ENCODE results near the genes EID2 and SPTBN4.

GRCh38 chr19:38830838-38831594, 578 bp downstream of the ECH1 start:
- RAMPAGE, long total RNA: no peak
- RRBS, 2 experiments: 2% methylated on average over 6 of the region's 25 CpGs
CAGE:
- cytosol, long polyA minus RNA: start-site peak on the minus strand at chr19:38831428-38831446, 22 reads
- cytosol, long polyA plus RNA: no peak
- long polyA plus RNA: no peak
- nucleolus, long total RNA: no peak
- nucleus, long polyA plus RNA: no peak
- nucleus, long total RNA: no peak

GRCh38 chr19:38838251-38839245, 7.0 kb upstream of the ECH1 start:
- RAMPAGE, long total RNA: no peak
- RRBS, 2 experiments: no CpG with 5 or more reads among the region's 22 CpGs
CAGE:
- cytosol, long polyA minus RNA: no peak
- cytosol, long polyA plus RNA: no peak
- long polyA plus RNA: no peak
- nucleolus, long total RNA: no peak
- nucleus, long polyA plus RNA: no peak
- nucleus, long total RNA: no peak

- RAMPAGE, long total RNA: no peak
- RRBS, 2 experiments: no CpG with 5 or more reads among the region's 12 CpGs
CAGE:
- cytosol, long polyA minus RNA: no peak
- cytosol, long polyA plus RNA: no peak
- long polyA plus RNA: no peak
- nucleolus, long total RNA: no peak
- nucleus, long polyA plus RNA: no peak
- nucleus, long total RNA: no peak
These were observed 6.5 kb downstream of the HNRNPL start for GRCh38 chr19:38843197-38843851.

DNA sequence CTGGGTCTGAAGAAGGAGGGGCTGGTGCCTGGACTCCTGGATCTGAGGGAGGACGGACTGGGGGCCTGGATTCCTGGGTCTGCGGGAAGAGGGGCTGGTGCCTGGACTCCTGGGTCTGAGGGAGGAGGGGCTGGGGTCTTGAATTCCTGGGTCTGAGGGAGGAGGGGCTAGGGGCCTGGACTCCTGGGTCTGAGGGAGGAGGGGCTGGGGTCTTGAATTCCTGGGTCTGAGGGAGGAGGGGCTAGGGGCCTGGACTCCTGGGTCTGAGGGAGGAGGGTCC, 242 bp upstream of the NCCRP1 start:
- RAMPAGE, long total RNA: no peak
- RRBS, 2 experiments: no CpG with 5 or more reads among the region's 2 CpGs
CAGE:
- cytosol, long polyA minus RNA: no peak
- cytosol, long polyA plus RNA: no peak
- long polyA plus RNA: no peak
- nucleolus, long total RNA: no peak
- nucleus, long polyA plus RNA: no peak
- nucleus, long total RNA: no peak

- RAMPAGE, long total RNA: no peak
- RRBS, 2 experiments: 3% methylated on average over 3 of the region's 12 CpGs; no CpG with 5 or more reads in 1 of the 2 experiments
CAGE:
- cytosol, long polyA minus RNA: no peak
- cytosol, long polyA plus RNA: no peak
- long polyA plus RNA: no peak
- nucleolus, long total RNA: no peak
- nucleus, long polyA plus RNA: no peak
- nucleus, long total RNA: no peak
These were observed 7.0 kb downstream of the IFNL3 start for GRCh38 chr19:39237759-39238265.

DNA sequence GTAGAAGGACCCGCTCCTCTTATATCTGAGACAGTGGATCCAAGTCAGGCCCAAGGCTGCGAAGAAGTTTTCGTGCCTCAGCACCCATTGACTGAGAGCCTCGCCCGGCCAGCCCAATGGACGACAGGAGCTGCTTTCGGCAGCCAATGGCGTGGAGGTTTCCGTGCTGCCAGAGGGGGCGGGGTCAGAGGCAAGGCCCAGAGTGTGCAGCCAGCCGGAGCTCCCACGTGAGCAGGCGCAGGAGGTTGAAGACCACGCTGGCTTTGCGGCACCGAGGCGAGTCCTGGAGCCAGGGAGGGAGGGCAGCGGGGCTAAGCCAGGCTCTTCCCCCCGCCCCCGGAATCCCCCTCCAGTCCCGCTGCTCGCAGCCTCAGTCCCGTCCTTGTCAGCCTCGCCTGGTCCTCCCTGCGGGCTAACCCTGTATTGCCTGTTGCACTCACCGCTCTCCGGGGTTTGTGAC, 2.2 kb upstream of the IFNL3 start:
- RAMPAGE, long total RNA: no peak
- RRBS, 2 experiments: 31% methylated on average over 8 of the region's 27 CpGs; no CpG with 5 or more reads in 1 of the 2 experiments
CAGE:
- cytosol, long polyA minus RNA: no peak
- cytosol, long polyA plus RNA: no peak
- long polyA plus RNA: no peak
- nucleolus, long total RNA: no peak
- nucleus, long polyA plus RNA: no peak
- nucleus, long total RNA: no peak

GRCh38 chr19:39413025-39413932, 810 bp downstream of the PLEKHG2 start:
- RAMPAGE, long total RNA: no peak
- RRBS, 2 experiments: 2 to 3% methylated on average over 16 to 18 of the region's 64 CpGs
CAGE:
- cytosol, long polyA minus RNA: start-site peak on the plus strand at chr19:39413369-39413376, 9 reads
- cytosol, long polyA plus RNA: no peak
- long polyA plus RNA: no peak
- nucleolus, long total RNA: no peak
- nucleus, long polyA plus RNA: no peak
- nucleus, long total RNA: no peak

- RAMPAGE, long total RNA: no peak
- RRBS, 2 experiments: no CpG with 5 or more reads among the region's 15 CpGs
CAGE:
- cytosol, long polyA minus RNA: no peak
- cytosol, long polyA plus RNA: no peak
- long polyA plus RNA: no peak
- nucleolus, long total RNA: no peak
- nucleus, long polyA plus RNA: no peak
- nucleus, long total RNA: no peak
These were observed 4.1 kb downstream of the PLEKHG2 start for GRCh38 chr19:39416516-39417068.

- RAMPAGE, long total RNA: no peak
- RRBS, 2 experiments: 94 to 99% methylated on average over 4 of the region's 12 CpGs
CAGE:
- cytosol, long polyA minus RNA: no peak
- cytosol, long polyA plus RNA: no peak
- long polyA plus RNA: no peak
- nucleolus, long total RNA: no peak
- nucleus, long polyA plus RNA: no peak
- nucleus, long total RNA: no peak
These were observed 10.2 kb downstream of the PLEKHG2 start for GRCh38 chr19:39422727-39423020.

GRCh38 chr19:39467534-39467977, 13.1 kb upstream of the TIMM50 start:
- RAMPAGE, long total RNA: no peak
- RRBS, 2 experiments: no CpG with 5 or more reads among the region's 4 CpGs
CAGE:
- cytosol, long polyA minus RNA: no peak
- cytosol, long polyA plus RNA: no peak
- long polyA plus RNA: no peak
- nucleolus, long total RNA: no peak
- nucleus, long polyA plus RNA: no peak
- nucleus, long total RNA: no peak

- RAMPAGE, long total RNA: no peak
- RRBS, 2 experiments: no CpG with 5 or more reads among the region's 20 CpGs
CAGE:
- cytosol, long polyA minus RNA: no peak
- cytosol, long polyA plus RNA: no peak
- long polyA plus RNA: no peak
- nucleolus, long total RNA: no peak
- nucleus, long polyA plus RNA: no peak
- nucleus, long total RNA: no peak
These were observed 935 bp downstream of the TIMM50 start for GRCh38 chr19:39481405-39482141.

- RAMPAGE, long total RNA: start-site peak on the minus strand at chr19:39540154-39540202, 8 and 13 reads in 2 replicates
- RRBS, 2 experiments: 1 to 2% methylated on average over 36 to 40 of the region's 71 CpGs
CAGE:
- cytosol, long polyA minus RNA: no peak
- cytosol, long polyA plus RNA: no peak
- long polyA plus RNA: no peak
- nucleolus, long total RNA: no peak
- nucleus, long polyA plus RNA: no peak
- nucleus, long total RNA: no peak
These were observed at the start of gene EID2 for GRCh38 chr19:39539779-39540523. Gene EID2 (minus strand): TSS chr19:39540161.

GRCh38 chr19:39875458-39875995, 29.3 kb upstream of the FBL start:
- RAMPAGE, long total RNA: no peak
- RRBS, 2 experiments: no CpG with 5 or more reads among the region's 53 CpGs
CAGE:
- cytosol, long polyA minus RNA: no peak
- cytosol, long polyA plus RNA: no peak
- long polyA plus RNA: no peak
- nucleolus, long total RNA: no peak
- nucleus, long polyA plus RNA: no peak
- nucleus, long total RNA: no peak

DNA sequence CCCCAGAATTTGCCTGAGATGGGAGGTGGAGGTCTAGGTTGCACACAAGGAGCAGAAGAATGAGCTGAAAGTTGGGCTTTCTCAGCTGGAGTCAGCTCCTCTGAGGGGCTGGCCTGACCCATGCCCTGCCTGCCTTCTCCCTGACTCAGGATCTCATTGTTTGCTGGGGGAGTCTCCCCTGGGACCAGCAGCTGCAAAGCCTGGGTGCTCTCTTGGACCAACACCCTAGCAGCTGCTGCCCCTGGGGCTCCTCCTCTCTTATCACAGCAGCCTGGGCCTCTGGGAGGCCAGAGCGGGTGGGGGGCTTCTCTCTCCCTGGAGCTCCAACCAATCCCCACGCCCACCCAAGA, 35.0 kb upstream of the PSMC4 start:
- RAMPAGE, long total RNA: no peak
- RRBS, 2 experiments: no CpG with 5 or more reads among the region's 2 CpGs
CAGE:
- cytosol, long polyA minus RNA: no peak
- cytosol, long polyA plus RNA: no peak
- long polyA plus RNA: no peak
- nucleolus, long total RNA: no peak
- nucleus, long polyA plus RNA: no peak
- nucleus, long total RNA: no peak

GRCh38 chr19:40263526-40263863, 21.6 kb downstream of the AKT2 start:
- RAMPAGE, long total RNA: no peak
- RRBS, 2 experiments: no CpG with 5 or more reads among the region's 8 CpGs
CAGE:
- cytosol, long polyA minus RNA: no peak
- cytosol, long polyA plus RNA: no peak
- long polyA plus RNA: no peak
- nucleolus, long total RNA: no peak
- nucleus, long polyA plus RNA: no peak
- nucleus, long total RNA: no peak

DNA sequence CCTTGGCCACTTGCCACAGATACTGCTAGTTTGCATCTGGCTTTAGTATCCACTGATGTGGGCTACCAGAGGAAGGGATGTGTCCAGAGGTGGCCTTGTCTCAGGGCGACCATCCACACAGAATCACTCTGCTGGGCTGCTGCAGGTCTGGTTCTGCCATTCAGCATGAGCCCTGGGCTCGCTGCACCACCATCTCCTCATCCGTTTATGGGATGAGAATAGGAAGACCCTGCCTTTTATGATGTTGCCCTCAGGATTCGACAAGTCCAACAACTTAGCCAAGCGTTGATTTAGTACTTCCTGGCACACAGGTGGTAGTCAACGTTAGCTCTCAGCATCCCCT, 31.1 kb upstream of the AKT2 start:
- RAMPAGE, long total RNA: no peak
- RRBS, 2 experiments: no CpG with 5 or more reads among the region's 6 CpGs
CAGE:
- cytosol, long polyA minus RNA: no peak
- cytosol, long polyA plus RNA: no peak
- long polyA plus RNA: no peak
- nucleolus, long total RNA: no peak
- nucleus, long polyA plus RNA: no peak
- nucleus, long total RNA: no peak

DNA sequence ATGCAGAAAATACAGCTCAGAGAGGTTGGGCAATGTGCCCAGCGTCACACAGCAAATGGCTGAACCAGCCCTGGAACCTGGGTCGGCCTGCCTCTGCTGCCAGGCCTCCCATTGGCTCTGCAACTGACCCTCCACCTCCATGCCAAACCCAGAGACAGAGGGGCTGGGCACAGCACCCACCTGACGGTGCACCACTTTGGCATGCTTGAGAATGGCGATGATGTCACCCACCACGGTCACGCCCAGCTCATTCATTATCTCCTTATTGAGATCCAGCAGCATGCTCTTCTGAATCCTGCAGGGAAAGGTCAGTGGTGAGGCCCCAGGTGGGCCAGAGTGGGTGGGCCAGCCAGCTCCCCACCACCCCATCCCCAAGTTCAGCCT, 12.3 kb downstream of the C19orf47 start:
- RAMPAGE, long total RNA: no peak
- RRBS, 2 experiments: no CpG with 5 or more reads among the region's 6 CpGs
CAGE:
- cytosol, long polyA minus RNA: no peak
- cytosol, long polyA plus RNA: no peak
- long polyA plus RNA: no peak
- nucleolus, long total RNA: no peak
- nucleus, long polyA plus RNA: no peak
- nucleus, long total RNA: no peak

- RAMPAGE, long total RNA: no peak
- RRBS, 2 experiments: no CpG with 5 or more reads among the region's 6 CpGs
CAGE:
- cytosol, long polyA minus RNA: no peak
- cytosol, long polyA plus RNA: no peak
- long polyA plus RNA: no peak
- nucleolus, long total RNA: no peak
- nucleus, long polyA plus RNA: no peak
- nucleus, long total RNA: no peak
These were observed 1.3 kb downstream of the PRX start for GRCh38 chr19:40411932-40412248.

DNA sequence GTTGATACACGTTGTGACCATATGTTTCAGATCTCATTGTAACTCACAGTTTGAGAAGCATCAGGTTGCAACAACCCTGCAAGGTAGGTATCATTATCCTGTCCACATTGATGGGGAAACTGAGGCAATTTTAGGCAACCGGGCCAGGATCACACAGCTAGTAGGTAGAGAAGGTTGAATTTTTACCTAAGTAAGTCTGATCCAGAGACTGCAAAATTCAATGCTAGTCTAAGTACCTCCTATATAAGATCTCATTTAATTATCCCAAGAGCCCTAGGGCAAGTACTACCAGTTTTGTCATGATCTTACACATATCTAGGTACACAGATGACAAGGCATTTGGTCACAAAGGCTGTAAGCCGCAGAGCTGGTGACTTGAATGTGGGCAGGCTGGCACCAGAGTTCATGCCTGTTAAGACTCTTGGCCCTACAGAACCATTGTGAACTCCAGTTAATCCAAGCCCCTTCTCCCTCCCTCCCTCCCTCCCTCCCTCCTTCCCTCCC, 2.4 kb downstream of the BLVRB start:
- RAMPAGE, long total RNA: no peak
- RRBS, 2 experiments: no CpG with 5 or more reads among the region's 3 CpGs
CAGE:
- cytosol, long polyA minus RNA: no peak
- cytosol, long polyA plus RNA: no peak
- long polyA plus RNA: no peak
- nucleolus, long total RNA: no peak
- nucleus, long polyA plus RNA: no peak
- nucleus, long total RNA: no peak

- RAMPAGE, long total RNA: no peak
- RRBS, 2 experiments: 3 to 8% methylated on average over 31 of the region's 96 CpGs
CAGE:
- cytosol, long polyA minus RNA: no peak
- cytosol, long polyA plus RNA: no peak
- long polyA plus RNA: no peak
- nucleolus, long total RNA: no peak
- nucleus, long polyA plus RNA: no peak
- nucleus, long total RNA: no peak
These were observed at the start of gene SPTBN4 for GRCh38 chr19:40466788-40467513. Gene SPTBN4 (plus strand): TSS chr19:40467001.

All from GM12878 (cell line).